SJSA1 (cell line): ENCODE results near the gene RPL13.

GRCh38 chr16:89507328-89507609 lies 934 bp upstream of the SPG7 start:
- RAMPAGE, long total RNA, result no peak

- RAMPAGE, long total RNA, result start-site peak on the plus strand at chr16:89560679-89560704, 1,739 and 1,571 reads in 2 replicates
Measured at GRCh38 chr16:89560624-89560880, at the start of gene RPL13. Gene RPL13, plus strand, starts transcription at chr16:89560682.

DNA sequence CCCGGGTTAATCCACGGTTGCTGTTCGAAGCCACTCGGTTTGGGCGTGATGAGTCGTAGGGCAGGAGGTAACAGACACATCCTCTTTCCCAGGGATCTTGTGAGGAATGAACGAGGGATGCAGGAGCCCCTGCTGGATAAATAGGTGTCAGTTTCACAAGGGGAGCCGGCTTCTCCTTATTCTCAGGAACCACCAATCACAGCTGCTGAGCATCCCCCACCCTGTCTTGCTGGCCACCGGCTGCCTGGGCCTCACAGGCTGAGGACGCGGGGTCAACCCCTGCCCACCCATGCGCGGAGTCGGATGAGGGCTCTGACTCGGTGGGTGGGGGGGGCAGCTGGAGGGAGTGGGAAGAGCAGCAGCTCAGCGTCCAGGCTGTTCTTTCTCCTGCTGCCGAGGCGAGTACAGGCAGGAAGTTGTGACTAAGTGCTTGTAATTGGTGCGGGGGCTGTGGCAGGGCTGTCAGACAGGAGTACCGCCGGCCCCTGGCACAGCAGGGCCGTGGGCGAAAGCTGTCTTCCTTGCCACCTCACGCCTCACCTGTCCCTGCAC lies 11.2 kb upstream of the DPEP1 start:
- RAMPAGE, long total RNA, result no peak

DNA sequence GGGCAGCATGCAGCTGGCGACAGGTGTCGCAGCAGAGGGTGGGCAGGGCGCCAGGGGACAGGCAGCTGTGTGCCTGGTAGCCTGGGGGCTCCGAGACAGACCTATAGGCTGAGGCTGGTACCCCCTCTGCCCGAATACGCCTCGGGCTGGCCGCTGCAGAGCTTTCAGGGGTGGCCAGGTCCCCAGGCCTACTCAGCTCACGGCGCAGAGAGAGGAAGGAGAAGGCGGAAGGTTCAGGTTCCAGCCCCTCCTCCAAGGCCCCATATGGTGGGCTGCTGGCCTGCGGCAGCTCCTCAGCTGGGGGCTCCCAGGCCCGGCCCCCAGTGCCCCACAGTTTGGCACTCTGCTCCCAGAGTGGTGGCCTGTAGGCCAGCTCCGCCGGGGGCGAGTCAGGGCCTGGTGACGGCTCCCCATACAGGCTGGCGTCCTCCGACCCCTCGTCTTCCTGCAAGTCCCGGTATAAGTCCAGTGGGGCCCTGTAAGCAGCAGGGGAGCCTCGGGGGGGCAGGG lies 4.0 kb downstream of the SPATA2L start:
- RAMPAGE, long total RNA, result no peak

DNA sequence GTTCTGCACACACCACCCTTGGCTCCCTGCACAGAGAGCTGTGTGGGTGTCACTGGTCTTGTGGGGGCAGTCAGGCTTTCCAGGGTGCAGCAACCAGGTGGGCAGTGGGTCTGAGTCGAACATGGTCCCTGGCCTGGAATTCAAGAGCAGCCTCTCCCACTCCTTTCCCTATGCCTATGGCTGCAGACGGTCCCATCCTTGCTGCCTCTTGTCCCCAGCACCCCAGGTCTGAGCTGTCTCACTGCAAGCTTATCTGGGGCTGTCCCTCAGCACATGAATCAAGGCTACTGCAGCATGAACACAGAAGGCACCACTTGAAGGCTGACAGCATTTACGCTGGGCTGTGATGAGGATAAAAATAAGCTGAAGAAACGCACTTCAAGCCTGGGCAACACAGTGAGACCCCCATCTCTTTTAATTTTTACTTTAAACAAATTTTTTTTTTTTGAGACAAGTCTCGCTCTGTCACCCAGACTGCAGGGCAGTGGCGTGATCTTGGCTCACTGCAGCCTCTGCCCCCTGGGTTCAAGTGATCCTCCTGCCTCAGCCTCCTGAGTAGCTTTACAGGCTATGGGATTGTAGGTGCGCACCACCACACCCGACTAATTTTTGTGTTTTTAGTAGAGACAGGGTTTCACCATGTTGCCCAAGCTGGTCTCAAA lies 20.3 kb downstream of the ZNF276 start:
- RAMPAGE, long total RNA, result no peak

DNA sequence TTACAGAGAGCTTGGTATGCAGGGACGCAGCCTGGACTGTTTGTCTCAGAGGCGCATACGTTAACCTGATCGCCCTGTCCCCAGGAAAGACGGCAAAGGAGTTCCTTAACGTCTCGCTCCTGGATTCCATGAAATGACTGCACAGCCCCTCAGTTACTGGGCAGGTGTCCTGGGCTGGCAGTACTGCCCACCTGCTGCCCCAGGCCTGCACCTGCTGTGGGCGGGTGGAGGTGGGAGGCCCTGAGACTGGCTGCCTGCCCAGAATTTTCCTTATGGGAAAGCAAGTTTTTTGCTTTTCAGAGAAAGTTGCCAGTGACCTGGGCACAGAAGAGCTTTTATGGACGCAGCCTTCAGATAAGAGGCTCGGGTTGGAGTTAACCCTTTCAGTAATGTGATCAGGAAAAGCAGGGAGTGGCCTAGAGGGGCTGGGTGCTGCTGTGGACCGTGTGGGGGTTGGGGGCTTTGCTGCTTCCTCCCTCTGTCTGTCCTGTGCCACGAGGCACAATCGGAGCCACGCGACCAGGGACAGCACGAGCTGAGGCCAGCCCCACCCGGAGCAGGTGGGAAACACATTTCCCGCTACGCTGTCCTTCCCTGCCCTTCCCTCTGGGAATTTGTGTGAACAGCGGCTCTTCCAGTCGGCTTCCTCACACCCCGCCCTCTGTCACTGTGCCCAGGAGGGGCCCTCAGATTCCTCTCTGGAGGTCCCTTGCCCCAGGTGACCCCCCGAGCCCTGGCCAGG lies 19.4 kb downstream of the SPIRE2 start:
- RAMPAGE, long total RNA, result no peak

GRCh38 chr16:89949236-89949728 lies 727 bp downstream of the DEF8 start:
- RAMPAGE, long total RNA, result no peak

DNA sequence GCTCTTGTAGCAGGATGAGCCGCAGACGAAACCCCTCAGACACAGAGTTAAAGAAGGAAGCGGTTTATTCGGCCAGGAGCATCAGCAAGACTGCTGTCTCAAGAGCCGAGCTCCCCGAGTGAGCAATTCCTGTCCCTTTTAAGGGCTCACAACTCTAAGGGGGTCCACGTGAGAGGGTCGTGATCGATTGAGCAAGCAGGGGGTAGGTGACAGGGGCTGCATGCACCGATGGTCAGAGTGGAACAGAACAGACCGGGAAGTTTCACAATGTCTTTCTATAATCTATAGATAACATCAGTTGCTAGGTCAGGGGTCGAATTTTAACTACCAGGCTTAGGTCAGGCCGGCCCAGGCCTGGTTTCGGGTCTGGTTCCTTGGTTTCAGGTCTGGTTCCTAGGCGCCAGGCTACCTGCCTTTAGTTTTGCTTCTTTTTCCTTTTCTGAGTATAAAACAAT lies 20.6 kb downstream of the PRDM7 start:
- RAMPAGE, long total RNA, result no peak